Left colon (tissue), 1 donor: ENCODE measurements around the genes TEX45, PCP2 and MCEMP1.

- PRO-cap, result no peak
Observed at GRCh38 chr19:6723749-6724325, 3.4 kb upstream of the C3 start.

- PRO-cap, result bidirectional peak, plus-strand start at chr19:6740925, minus-strand start at chr19:6740811
Observed at GRCh38 chr19:6740559-6741490, 1.3 kb downstream of the TRIP10 start.

GRCh38 chr19:6743228-6743698 is 3.8 kb downstream of the TRIP10 start:
- PRO-cap, result no peak

DNA sequence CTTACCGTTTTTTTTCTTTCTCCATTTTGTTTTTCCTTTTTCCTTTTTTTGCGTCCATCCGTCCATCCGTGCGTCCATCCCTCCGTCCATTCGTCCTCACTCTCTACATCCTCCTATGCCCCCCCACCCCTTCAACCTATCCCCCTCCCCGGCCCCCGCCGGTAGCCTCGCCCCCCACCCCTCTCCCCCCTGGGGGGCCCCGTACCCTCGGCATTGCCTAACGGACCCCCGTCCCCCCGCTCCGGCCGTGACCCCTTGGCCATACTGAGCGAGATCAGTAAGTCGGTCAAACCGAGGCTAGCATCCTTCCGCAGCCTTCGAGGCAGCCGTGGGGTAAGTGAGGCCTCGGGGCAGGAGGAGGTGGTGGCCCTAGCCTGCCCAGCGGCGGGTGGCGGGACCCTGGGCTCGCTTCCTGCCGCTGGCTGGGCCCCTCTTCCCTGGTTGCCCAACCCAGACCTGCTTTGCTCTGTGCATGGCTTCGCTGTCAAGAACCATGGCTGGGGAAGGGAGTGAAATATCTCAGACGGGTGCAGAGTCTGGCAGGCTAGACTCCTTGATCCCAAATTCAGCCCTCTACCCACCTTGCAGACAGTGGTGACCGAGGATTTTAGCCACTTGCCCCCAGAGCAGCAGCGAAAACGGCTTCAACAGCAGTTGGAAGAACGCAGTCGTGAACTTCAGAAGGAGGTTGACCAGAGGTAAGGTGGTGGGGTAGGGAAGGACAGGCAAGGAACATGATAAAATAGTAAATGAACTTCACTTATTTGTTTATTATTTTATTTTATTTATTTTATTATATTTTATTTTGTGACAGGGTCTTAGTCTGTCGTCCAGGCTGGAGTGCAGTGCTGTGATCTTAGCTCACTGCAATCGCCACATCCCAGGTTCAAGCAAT is 6.6 kb downstream of the TRIP10 start:
- PRO-cap, result no peak

DNA sequence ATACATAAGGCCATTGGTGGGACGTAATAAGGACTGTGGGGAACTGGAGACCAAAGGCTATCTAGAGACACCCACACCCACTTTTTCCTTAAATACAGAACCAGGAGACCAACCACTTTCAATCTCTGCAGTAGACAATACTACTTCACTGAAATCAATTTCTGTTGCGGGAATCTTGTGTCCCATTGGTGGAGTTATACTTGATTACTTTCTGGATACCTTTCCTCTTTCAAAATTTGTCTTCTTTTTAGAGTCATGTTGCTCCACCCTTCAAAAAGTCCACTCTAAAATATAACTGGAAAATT is 24.7 kb downstream of the MBD3L2B start:
- PRO-cap, result unidirectional peak, plus-strand start at position 121 of the sequence

- PRO-cap, result no peak
Observed at GRCh38 chr19:7006147-7006915, 14.9 kb downstream of the MBD3L2B start.

GRCh38 chr19:7188896-7189649 is 105.1 kb downstream of the INSR start:
- PRO-cap, result no peak

- PRO-cap, result no peak
Observed at GRCh38 chr19:7214071-7214818, 80.0 kb downstream of the INSR start.

DNA sequence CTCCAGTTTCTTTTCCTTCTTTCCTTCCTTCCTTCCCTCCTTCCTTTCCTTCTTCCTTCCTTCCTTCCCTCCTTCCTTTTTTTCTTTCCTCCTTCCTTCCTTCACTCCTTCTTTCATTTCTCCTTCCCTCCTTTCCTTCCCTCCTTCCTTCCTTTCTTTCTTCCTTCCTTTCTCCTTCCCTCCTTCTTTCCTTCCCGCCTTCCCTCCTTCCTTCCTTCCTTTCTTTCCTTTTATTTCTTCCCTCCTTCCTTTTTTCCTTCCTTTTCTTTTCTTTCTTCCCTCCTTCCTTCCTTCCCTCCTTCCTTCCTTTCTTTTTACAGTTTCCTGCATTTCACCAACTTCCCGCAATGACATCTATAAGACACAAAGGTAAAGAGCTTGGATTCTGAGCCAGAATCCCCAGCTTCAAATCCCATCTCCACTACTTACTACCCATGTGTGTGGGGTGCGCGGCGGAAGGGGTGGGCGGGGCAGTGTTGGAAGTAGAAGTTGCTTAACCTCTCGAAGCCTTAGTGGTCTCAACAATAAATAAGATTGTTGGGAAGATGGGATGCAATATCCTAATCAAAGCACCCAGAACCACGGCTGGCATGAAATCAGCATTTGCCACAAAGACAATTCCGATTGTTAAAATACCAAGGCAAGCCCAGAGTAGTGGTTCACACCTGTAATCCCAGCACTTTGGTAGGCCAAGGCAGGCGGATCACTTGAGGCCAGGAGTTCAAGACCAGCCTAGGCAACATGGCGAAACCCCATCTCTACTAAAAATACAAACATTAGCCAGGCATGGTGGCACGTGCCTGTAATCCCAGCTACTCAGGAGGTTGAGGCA is 35.1 kb downstream of the INSR start:
- PRO-cap, result no peak

GRCh38 chr19:7294707-7295337 is 608 bp upstream of the INSR start:
- PRO-cap, result bidirectional peak, plus-strand start at chr19:7295037, minus-strand start at chr19:7294919

DNA sequence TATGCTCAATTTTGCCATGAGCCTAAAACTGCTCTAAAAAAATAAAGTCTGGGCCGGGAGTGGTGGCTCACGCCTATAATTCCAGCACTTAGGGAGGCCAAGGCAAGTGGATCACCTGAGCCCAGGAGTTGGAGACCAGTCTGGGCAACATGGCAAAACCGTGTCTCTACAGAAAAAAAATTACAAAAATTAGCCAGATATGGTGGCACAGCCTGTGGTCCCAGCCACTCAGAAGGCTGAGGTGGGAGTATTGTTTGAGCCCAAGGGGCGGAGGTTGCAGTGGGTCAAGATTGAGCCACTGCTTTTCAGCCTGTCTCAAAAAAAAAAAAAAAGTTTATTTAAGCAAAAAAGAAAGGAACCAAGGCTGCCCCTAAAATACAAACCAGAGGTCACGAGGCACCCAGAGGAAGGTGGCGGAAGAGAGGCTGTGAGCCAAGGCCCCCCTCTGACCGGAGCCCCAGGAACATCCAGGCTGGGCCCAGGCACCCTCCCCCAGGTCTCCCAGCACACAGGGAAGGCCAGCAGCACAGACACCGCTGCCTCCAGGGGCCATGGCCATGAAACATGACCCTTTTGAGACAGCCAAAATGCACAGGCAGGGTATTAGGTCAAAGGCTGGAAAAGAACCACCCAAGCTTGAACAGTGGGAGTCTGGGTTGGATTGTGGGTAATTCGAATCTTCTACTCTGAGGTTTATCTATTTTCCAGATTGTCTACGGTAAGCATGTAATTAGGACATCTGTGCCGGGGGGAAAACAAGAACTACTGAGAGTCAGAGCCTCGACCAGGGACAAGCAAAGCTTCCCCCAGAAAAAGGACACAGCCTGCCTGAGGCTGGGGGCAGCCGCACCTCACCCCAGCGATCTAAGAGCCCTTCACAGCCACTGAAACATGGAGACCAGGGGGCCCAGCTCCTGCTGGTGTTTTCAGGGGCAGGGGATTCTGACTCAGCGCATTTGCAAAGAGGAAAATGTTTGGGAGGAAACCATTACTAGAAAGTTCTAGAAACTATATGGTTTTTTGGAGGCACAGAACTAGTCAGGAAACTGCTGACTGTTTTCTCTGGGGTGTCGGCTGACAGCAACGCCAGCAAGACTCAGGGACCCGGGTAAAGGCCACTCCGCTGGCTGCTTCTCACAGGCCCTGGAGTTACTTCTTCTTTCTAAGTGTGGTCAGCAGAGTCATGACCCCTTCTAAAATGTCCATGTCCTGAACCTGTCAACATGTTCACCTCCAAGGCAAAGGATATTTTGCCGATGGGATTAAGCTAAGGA is 8.5 kb downstream of the PEX11G start:
- PRO-cap, result unidirectional peak, plus-strand start at position 406 of the sequence; unidirectional peak, plus-strand start at position 511 of the sequence

DNA sequence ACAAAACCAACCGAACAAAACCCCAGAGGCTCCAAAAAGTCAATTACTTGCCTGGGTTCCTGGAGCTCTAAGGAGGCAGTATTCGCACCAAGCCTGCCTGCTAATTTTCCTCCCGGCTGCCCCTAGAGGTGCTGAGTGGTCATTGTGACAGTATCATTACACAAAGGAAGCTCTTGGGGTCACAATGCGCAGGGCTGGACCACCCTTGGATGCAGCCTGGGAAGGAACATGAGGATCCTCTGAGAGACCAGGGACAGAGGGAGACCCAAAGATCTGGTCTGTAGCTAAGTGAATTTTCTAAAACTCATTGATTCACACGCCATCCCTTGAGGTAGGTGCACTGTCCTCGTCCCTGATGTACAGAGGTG is at the start of gene TEX45:
Gene TEX45, plus strand, starts transcription at position 197 of the 368 bp plus-strand sequence.
- PRO-cap, result no peak

DNA sequence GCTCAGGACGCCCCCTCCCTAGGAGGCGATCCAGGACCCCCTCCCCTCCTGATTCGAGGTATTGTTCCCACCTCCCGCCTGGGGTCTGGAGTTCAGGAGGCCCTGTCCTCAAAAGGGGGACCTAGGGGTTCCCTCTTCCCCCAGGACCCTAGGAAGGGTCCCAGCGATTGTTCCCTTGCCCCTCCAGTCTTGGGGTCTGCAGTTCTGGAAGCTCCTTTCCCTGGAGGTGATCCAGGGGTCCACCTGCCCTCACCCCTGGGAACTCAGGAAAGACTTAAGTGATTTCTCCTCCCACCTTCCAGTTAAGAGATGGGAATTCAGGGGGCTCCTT is 610 bp downstream of the ZNF358 start:
- PRO-cap, result no peak

DNA sequence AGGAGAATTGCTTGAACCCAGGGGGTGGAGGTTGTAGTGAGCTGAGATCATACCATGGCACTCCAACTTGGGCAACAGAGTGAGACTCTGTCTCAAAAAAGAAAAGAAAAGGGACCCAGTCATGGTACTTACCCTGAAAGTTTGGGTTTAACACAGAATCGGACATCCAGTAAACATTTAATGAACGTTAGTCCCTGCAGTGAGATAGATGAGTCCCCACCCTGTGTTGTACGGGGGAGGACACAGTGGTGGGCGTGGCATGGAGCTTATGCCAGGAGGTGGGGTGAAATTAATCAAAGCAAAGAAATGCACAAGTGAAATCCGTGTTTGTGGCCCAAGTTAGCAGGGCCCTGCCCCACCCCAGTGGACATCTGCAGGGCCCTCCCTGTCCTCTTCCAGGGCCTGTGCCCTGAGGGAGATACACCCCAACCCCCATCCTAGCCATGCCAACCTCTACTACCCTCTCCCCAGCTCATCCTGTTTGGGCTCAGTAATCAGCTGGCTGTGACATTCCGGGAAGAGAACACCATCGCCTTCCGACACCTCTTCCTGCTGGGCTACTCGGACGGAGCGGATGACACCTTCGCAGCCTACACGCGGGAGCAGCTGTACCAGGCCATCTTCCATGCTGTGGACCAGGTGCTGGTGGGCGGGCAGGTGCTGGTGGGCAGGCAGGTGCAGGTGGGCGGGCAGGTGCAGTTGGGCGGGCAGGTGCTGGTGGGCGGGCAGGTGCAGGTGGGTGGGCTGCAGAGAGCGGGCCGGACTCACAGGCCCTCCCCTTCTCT is 3.7 kb downstream of the MCOLN1 start:
- PRO-cap, result no peak

- PRO-cap, result no peak
Observed at GRCh38 chr19:7611647-7612004, 16.0 kb downstream of the CAMSAP3 start.

- PRO-cap, result no peak
Observed at GRCh38 chr19:7612800-7613682, 16.3 kb downstream of the XAB2 start.

- PRO-cap, result no peak
Observed at GRCh38 chr19:7633373-7634122, at the start of gene PCP2. PCP2 (minus strand) TSS chr19:7633719.

- PRO-cap, result unidirectional peak, plus-strand start at chr19:7645445
Observed at GRCh38 chr19:7645092-7645817, 8.3 kb downstream of the STXBP2 start.

DNA sequence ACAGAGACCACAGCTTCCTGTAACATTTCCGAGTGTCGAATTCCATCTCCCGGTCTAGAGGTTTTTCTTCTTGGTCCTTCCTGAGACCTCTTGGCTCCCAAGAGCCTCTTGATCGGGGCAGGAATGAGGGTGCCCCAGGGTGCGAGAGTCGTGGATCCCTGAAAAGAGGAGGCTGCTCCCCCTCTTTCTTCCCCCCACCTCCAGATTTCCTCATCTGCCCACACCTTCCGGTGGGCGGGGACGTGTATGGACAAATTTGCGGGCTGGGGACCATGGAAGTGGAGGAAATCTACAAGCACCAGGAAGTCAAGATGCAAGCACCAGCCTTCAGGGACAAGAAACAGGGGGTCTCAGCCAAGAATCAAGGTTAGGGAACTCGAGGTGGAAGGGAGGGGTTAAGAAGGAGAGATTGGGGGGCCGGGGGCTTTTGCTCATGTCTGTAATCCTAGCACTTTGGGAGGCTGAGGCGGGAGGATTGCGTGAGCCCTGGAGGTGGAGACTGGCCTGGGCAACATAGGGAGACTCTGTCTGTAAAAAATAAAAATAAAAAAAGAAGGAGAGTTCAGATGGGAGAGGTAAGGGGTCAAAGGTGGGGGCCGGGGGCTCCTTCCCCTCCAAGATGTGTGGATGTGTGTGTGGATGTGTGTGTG is at the start of gene MCEMP1:
Gene MCEMP1, plus strand, starts transcription at position 281 of the 650 bp plus-strand sequence.
- PRO-cap, result no peak

DNA sequence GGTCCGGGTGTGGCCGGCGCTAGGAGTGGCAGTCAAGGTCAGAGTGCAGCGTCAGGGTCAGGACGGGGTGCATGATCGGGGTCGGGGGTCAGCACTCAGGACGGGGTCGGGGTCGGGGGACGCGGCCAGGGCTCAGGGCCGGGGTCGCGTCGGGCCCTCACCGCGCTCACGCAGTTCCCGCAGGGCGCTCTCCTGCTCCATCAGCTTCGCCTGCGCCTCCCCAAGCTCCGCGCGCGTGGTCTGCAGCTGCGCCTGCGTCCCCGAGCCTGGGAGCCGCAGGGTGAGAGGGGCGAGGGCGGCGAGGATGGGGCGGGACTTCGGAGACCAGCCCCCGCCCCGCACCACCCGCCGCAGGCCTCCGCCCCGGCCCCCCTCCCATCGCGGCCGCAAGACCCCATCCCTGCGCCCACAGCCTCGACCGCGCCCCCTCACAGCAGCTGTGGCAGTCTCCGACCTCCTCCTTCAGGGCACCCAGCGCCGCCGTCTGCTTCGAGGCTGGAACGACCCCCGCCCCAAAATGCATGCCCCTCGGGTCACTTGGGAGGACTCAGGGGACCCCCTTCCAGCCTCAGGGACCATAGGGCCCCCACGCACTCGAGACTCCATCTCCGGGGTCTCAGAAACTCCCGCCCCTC is 1.2 kb downstream of the CLEC4G start:
- PRO-cap, result no peak